ENCODE measurements around the gene PIFO.

GRCh38 chr1:110054700-110055934 lies 15.4 kb downstream of the ALX3 start:
- PRO-cap, 7 experiments = no peak in any of the 7 experiments

GRCh38 chr1:110319421-110319942 lies 19.7 kb upstream of the RBM15 start:
- PRO-cap, 7 experiments = no peak in any of the 7 experiments

GRCh38 chr1:110555224-110555717 lies 36.3 kb upstream of the KCNA10 start:
- PRO-cap, 7 experiments = no peak in any of the 7 experiments

DNA sequence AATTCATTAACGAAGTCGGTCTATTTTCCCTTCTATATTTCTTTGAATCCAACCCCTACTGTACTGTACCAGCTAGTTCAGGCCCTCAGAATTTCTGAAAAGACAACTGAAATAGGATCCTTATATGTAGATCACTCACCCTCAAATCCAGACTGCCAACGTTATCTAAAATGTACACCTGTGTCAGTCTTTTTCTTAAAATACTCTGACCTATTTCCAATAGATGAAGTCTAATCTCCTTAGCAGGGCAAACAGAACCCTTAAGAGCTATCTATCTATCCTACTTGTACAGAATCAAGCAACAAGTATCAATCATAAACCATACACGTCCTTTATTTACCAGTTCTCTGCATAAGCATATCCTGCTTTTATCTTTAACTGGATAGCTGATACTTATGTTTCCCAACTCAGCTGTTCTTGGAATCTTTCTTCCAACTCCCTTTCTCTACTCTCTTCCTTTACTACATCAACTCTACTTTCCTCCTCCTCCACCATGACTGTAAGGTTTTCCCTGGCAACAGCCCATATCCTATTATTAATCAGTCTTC lies 2.9 kb downstream of the LRIF1 start:
- PRO-cap, 7 experiments = peak in 2 of 7 experiments; most common minus-strand start position 160 of the sequence (in 2)

DNA sequence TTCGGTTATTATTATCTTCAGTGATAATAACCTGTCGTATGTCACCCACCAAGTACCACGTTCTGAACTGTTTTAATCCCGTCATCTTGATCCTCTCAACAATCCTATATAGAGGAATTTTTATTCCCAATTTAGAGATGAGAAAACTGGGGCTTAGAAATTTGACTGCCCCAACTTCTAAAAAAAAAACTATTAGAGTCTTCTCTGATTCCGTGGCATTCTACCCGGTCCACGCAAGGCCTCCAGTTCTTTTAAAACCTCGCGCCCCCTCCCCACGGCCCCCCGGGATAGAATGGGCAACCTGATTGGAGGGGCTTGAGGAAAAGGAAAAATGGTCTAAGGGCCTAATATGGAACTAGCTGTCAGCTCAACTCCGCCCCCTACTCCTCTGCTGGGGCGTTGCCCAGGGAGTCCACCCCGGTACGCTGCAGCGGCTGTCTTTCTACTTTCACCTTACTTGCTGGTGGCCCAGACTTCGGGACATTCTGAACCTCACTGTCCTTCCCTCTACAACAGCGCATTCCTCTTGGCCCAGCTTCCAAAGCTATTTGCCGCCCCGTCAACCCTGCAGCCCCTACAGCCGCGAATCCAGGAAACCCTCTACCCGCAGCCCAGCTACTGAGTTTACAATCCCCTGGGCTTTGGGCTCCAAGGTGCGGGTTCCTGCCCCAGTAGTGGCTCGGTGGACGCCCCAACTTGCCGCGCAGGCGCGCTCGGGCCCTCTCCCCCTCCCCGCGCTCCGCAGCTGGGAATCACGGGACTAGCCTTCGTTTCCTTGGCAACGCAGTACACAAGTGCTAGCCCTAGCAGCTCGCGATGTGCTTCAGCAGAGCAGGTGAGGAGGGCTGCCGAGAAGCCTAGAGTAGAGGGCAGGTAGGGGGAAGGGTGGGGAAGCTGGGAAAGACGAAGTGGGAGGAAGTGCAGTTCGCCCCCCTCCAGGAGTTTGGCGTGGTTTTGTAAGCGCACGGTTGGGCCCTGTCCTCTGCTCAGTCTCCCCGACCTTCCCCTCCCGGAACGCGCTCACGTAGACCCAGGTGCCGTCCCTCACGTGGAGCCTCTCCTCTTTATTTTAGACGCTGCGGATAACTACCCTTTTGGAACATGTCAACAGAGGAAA lies at the start of gene PIFO:
TSS of gene PIFO (plus strand) at position 786 of the 1,117 bp plus-strand sequence.
- PRO-cap, 7 experiments = peak in 7 of 7 experiments; most common plus-strand start position 829 of the sequence (in 7); most common minus-strand start position 643 of the sequence (in 4)

DNA sequence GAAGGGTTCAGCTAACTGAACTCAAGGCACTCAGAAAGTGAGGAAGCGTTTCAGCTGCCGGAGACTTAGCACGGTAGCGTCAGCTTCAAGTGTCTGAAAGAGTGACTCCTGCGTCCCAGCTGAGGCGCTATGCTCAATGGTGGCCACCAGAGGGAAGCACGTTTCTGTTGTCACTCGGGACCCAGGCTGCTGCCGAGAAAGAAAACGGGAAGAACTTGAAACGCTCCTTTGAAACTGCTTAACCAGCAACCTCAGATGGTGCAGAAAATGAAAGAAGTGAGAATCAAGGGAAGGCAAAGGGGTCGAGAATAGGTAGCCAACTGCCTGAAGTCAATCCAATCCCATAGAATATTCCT lies 4.8 kb upstream of the ADORA3 start:
- PRO-cap, 7 experiments = peak in 6 of 7 experiments; most common plus-strand start position 177 of the sequence (in 1); most common minus-strand start position 39 of the sequence (in 5)

GRCh38 chr1:111510118-111510524 lies 6.7 kb upstream of the ADORA3 start:
- PRO-cap, 7 experiments = no peak in any of the 7 experiments

DNA sequence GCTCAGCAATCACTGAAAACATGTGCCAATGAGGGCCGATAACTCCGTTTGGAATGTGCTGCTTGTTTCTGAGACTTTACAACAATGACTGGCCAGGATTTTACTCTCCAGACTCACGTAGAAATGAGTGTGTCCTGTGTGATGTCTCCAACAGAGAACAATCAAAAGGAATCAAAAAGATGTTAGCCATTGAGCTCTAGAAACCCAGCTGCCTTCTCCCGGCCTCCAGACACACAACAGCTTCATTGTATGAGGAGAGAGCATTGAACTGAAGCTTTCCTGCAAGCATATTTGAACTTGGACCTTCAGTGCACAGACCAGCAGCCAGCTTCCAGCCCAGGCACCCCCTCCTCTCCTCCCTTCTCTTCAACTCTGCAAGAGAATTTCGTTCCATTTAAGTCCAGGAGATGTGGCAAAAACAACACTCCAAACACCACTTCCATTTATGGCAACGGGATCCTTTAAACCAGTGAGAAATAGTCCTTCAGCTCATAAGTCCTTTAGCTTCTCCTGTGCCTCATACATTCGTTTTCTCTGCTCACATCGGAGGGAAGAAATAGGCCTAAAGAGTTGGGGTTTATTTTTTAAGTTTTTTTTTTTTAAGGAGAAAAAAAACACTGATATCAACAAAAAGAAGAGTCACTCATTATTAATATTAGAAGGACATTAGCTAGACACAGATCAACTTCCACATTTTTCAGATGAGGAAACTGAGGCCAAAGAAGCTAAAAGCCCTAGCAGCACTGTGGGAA lies 32.4 kb upstream of the ADORA3 start:
- PRO-cap, 7 experiments = no peak in any of the 7 experiments

GRCh38 chr1:111740086-111740959 lies 1.1 kb upstream of the INKA2 start:
- PRO-cap, 7 experiments = no peak in any of the 7 experiments

DNA sequence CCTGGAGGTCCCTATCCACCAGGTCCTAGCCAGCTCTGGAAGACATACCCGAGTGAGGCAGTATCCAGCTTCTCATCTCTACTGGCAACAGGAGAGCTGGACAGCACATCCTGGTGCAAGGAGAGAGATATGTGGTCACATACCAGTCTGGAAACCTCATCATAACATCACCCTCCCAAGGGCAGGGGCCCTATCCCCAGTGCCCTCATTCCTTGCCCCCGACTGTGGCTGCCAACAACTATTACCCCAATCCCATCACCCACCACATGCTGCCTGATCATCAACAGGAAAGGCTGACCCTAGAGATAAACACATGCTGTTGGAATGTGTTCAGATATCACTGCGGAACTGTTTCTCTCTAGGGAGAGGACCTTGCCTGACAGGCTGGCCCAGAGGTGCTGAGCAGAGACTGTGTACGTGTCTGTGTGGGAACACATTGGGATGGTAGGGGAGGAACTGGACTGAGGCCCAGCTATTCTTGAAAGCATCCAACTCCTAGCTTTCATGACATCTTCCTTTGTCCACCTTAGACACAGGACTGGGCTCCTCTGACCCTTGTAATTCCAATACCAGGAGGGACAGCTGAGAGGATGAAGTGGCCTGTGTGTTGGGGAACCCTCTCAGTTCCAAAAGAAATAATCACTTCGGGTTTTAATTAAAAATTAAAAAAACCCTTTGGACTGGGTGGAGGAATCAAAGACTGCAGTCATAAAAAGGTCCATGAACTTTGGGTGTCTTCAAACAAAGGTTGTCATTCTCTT lies 4.6 kb upstream of the INKA2 start:
- PRO-cap, 7 experiments = no peak in any of the 7 experiments

GRCh38 chr1:111904342-111905386 lies 84.8 kb downstream of the KCND3 start:
- PRO-cap, 7 experiments = no peak in any of the 7 experiments

GRCh38 chr1:112448852-112449288 lies 52.9 kb downstream of the CTTNBP2NL start:
- PRO-cap, 7 experiments = no peak in any of the 7 experiments

GRCh38 chr1:112543940-112544502 lies 35.3 kb downstream of the WNT2B start:
- PRO-cap, 7 experiments = no peak in any of the 7 experiments

DNA sequence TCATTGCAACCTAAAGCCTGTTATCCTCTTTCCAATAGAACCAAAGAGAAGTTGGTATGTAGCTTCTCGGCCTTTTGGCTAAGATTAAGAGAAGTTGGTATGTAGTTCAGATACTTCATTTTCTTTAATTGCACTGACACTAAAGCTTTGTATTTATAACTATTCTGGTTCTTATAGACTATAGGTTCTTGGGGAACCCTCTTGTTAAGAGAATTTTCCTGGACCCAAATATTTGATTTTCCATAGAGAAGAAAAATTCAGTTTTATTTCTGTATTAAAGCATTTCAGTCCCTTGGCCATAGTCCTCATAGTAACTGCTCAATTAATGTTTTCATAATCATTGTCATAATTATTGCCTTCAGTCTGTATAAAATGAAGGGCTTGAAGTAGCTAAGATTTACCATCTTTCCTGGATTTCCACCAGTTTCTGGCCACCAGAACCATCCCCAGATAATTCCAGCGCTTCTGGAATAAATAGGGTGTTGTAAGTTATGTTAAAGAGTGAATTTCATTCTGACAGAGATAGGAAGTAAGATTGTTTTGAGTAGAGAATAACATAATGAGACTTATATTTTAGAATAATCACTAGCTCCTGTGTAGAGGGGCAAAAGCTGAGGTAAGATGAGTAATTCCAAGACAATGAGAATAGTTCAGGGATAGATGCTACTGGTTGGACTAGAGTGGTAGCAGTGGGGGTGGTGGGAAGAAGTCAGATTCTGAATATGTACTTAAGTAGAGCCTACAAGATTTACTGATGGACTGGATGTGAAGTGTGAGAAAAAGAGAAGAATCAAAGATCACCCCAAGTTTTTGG lies 23.5 kb upstream of the MOV10 start:
- PRO-cap, 7 experiments = no peak in any of the 7 experiments

DNA sequence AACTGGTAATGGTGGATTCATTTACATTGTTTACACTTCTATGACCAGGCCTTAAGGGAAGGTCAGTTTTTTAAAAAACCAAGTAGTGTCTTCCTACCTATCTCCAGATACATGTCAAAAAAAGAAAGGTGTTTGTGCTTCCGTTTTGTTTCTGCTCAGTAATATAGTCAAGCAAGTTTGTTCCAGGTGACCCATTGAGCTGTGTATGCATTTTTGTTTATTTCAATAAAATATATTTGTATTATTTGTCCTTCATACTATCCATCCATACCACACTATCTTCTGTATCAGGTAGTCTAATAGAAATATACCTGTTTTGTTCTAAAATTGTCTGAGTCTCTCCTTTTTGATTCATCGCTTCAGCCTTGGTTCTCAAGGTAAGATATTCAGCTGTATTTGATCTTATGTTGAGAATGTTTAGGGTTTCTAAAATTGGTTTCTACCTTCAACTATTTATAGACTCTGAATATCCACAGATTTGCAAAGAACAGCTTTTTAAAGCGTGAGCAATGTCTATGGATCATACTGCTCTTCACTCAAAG lies 3.1 kb upstream of the MOV10 start:
- PRO-cap, 7 experiments = no peak in any of the 7 experiments

DNA sequence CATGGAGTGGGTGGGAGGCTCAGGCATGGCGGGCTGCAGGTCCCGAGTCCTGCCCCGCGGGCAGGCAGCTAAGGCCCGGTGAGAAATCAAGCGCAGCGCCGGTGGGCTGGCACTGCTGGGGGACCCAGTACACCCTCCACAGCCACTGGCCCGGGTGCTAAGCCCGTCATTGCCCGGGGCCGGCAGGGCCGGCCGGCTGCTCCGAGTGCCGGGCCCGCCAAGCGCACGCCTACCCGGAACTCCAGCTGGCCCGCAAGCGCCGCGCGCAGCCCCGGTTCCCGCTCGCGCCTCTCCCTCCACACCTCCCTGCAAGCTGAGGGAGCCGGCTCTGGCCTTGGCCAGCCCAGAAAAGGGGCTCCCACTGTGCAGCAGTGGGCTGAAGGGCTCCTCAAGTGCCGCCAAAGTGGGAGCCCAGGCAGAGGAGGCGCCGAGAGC lies 101.4 kb downstream of the SLC16A1 start:
- PRO-cap, 7 experiments = no peak in any of the 7 experiments

DNA sequence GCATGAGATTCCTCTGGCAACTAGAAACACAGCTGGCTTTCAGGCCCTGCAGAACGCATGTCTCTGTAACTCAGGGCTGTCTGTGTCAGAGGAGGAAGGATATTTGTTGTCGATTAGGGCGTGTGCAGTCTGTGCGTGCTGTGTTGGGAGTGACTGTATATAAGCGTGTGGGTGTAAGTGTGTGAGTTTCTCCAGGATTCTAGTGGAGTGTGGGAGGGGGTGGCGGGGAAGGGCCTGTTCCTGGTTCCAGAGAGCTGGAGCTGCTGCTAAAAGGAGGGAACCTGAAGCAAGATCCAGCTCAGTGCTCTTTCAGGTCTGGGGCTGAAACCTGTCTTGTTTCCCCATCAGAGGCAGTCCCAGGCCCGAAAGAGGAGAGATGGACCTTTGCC lies 74.2 kb downstream of the SLC16A1 start:
- PRO-cap, 7 experiments = no peak in any of the 7 experiments

DNA sequence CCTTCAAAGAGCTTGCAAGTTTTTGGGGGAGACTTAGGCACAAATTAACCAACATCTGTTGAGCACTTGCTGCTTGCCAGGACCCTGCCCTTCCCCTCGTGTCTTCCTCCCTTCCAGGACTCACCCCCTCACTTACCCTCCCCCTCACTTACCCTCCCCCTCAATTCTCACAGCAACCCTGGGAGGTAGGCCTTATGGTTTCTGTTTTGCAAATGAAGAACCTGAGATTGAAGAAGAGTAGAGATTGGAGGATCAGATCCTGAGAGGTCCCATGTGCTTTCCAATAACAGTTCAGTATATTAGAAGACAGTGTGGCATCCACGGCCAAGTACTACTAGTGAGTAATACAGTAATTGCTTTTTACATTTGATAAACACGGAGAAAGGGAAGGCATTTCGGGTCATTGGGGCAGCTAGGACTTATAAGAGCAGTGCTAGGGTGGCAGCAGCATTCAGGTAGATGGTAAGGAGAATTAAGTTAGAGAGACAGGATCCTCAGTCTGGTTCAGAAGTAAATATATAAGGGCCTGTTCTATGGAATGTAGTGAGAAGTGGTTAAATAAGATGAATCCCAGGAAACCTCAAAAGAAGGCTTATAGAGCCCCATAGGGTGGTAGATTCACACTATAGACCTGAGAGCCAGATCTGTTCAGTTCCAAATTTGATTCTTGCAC lies 1.5 kb upstream of the SLC16A1 start:
- PRO-cap, 7 experiments = peak in 5 of 7 experiments; most common plus-strand start position 302 of the sequence (in 3); most common minus-strand start position 97 of the sequence (in 1)

DNA sequence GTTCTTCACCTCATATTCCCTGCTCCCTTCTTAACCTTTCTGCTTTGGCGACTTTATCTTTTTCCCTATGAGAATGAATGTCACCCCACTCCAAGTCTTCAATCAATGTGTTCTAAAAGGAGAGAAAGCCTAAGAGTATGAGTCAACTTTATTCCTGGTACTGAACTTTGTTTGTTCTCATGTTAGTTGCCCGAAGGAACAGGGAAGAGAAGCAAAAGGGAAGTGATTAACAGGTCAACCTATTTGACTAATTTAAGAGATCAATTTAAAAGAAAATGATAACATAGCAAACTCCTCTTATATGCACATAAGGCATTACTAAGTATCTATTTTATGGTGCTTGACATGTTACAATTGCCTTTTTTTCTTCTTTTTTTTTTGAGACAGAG lies 40.0 kb upstream of the SLC16A1 start:
- PRO-cap, 7 experiments = no peak in any of the 7 experiments

DNA sequence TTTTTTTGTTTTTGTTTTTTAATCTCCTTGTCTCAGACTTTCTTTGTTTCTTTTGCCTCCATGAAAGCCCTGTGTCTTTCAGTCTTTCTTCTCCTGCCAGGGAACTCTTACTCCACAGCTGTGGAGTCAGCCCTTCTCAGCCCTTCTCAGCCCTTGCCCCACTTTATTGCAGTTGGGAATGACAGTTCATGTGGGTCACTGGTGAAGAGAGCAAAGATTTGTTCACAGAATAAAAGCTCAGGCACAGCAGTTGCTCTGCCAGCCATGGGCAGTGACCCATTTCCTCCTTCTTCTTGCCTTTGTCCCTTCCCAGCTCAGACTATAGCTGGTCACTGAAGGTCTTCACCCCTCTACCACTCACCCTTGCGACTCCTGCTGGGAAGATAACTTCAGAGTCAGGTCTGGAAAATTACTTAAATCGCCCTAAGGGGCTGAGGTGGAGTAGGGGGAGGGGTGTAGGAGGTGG lies 29.4 kb upstream of the LRIG2 start:
- PRO-cap, 7 experiments = no peak in any of the 7 experiments

Data from T-cell (primary cell).